Neuron (in vitro differentiated cells): Measurements from ENCODE around the gene MIER1.

GRCh38 chr1:65425244-65426443 lies 5.2 kb downstream of the LEPR start:
- PRO-cap = no peak

DNA sequence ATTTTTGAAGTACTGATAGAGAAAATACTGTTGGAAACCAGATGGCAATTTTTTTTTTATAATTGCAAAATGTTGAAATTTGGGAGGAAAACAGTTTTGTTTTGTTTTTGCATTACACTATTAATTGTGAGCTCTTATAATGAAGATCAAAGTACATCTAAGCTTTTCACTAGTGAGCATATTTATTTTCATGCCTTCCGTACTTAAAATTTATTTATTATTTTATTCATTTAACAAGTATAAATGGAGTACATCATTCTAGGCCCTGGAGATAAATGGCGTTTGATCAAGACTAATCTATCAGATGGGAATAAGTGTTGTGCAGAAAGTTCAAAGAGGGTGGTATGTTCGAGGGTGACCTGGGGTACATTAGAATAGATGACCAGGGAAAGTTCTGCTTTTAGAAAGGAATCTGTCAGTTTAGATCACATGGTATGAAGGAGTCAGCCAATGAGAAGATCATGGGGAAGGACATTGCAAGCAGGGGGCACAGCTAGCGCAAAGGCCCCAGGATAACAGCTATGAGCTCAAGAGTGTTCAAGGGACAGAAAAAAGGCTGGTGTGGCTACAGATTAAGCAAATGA lies 8.4 kb downstream of the LEPR start:
- PRO-cap = no peak

- PRO-cap = no peak
Measured at GRCh38 chr1:65469087-65469623, 48.7 kb downstream of the LEPR start.

- PRO-cap = no peak
Measured at GRCh38 chr1:65476011-65476852, 55.8 kb downstream of the LEPR start.

- PRO-cap = no peak
Measured at GRCh38 chr1:66295713-66296268, 238.2 kb upstream of the SGIP1 start.

DNA sequence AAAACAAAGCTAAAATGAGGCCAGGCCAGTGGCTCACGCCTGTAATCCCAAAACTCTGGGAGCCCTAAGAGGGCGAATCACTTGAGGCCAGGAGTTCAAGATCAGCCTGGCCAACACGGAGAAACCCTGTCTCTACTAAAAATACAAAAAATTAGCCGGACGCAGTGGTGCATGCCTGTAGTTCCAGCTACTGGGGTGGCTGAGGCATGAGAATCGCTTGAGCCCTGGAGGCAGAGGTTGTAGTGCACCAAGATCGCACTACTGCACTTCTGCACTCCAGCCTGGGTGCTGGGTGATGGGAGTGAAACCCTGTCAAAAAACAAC lies 191.2 kb upstream of the SGIP1 start:
- PRO-cap = no peak

DNA sequence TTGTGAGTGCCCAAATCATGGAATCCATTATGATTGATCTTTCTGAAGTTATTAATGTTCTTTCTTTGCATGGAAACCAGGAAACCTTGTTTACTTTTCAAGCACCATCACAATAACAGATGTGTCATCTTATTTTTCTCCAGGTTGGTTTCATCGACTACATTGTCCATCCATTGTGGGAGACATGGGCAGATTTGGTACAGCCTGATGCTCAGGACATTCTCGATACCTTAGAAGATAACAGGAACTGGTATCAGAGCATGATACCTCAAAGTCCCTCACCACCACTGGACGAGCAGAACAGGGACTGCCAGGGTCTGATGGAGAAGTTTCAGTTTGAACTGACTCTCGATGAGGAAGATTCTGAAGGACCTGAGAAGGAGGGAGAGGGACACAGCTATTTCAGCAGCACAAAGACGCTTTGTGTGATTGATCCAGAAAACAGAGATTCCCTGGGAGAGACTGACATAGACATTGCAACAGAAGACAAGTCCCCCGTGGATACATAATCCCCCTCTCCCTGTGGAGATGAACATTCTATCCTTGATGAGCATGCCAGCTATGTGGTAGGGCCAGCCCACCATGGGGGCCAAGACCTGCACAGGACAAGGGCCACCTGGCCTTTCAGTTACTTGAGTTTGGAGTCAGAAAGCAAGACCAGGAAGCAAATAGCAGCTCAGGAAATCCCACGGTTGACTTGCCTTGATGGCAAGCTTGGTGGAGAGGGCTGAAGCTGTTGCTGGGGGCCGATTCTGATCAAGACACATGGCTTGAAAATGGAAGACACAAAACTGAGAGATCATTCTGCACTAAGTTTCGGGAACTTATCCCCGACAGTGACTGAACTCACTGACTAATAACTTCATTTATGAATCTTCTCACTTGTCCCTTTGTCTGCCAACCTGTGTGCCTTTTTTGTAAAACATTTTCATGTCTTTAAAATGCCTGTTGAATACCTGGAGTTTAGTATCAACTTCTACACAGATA lies 161.5 kb upstream of the SGIP1 start:
- PRO-cap = no peak

- PRO-cap = no peak
Measured at GRCh38 chr1:66374442-66375267, 159.3 kb upstream of the SGIP1 start.

- PRO-cap = no peak
Measured at GRCh38 chr1:66555789-66556771, 22.1 kb downstream of the SGIP1 start.

DNA sequence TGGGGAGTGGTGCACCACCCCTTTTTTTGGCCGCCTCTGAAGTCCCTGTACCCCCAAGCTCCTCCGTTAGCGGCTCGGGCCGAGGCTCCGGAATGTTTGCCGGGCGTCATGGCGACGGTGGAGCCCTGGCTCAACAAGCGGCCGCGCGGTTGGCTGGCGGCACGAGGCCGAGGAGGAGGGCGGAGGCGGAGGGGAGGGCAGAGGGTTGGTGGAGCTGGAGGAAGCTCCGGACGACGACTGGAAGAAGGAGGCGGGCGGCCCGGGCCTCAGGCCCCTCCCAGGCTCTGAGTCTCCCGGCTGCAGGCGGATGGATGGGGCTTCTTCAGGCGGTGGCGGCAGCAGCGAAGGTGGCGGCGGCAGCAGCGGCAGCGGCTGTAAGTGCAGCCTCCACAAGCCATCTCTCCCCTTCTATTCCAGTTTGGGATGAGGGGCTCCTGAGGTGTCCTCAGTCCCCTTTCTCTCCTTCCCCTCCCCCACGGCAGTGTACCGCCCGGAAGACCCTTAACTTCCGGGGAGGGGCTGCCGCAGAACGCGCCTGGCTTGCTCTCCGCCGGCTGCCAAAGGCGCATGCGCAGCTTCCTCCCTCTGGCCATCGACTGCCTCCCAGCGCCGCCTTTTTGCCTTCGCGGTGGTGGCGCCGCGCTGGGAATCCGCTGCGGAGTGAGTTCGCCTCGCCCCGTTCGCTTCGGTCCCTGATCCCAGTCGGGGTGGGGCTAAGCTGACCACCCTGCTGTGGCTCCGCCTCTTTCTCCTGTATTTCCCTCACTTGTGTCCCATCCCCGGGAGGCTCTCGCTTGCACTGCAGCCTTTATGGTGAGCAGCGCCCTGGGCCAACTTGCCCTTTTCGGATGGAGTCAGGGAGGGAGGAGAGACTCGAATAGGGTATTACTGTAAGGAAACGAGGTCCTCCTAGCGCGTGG lies at the start of gene MIER1:
MIER1 (plus strand) TSS at position 269 of the 920 bp plus-strand sequence.
- PRO-cap = bidirectional peak, plus-strand start at position 269 of the sequence, minus-strand start at position 63 of the sequence; bidirectional peak, plus-strand start at position 776 of the sequence, minus-strand start at position 485 of the sequence

DNA sequence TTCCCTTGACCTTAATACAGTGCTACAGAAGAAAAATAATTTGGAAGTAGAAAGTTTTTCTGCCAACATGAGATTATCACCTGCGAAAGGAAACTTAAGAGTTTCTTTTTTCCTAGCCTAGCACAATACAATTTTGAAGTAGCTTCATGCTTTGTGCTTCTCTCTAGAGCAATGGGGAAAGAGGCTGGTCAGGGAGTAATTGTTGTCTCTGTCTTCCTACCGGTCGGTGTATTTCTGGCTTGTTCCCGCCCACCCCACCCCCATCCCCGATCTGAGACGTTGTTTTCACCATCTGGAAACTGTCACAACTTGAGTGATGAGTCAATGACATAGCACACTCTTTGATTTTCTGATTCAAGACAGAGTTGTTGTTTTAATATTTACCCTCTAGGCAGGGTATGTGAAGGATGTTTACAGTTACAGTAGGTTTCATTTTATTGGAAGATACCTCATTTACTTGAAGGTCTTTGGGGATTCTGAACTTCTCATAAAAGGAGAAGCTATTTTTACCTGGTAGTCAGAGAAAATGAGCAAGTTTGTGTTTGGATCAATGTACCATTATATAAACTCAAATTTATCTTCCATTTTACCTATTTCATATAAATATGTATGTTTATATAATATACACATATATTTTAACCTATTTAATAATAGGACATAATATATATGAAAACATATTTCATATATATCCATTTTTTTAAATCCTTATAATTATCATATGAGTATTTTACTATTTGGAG lies 7.1 kb downstream of the IL12RB2 start:
- PRO-cap = no peak

GRCh38 chr1:67424478-67425356 lies 5.5 kb downstream of the SERBP1 start:
- PRO-cap = no peak

GRCh38 chr1:67525133-67525345 lies 94.8 kb upstream of the SERBP1 start:
- PRO-cap = no peak

DNA sequence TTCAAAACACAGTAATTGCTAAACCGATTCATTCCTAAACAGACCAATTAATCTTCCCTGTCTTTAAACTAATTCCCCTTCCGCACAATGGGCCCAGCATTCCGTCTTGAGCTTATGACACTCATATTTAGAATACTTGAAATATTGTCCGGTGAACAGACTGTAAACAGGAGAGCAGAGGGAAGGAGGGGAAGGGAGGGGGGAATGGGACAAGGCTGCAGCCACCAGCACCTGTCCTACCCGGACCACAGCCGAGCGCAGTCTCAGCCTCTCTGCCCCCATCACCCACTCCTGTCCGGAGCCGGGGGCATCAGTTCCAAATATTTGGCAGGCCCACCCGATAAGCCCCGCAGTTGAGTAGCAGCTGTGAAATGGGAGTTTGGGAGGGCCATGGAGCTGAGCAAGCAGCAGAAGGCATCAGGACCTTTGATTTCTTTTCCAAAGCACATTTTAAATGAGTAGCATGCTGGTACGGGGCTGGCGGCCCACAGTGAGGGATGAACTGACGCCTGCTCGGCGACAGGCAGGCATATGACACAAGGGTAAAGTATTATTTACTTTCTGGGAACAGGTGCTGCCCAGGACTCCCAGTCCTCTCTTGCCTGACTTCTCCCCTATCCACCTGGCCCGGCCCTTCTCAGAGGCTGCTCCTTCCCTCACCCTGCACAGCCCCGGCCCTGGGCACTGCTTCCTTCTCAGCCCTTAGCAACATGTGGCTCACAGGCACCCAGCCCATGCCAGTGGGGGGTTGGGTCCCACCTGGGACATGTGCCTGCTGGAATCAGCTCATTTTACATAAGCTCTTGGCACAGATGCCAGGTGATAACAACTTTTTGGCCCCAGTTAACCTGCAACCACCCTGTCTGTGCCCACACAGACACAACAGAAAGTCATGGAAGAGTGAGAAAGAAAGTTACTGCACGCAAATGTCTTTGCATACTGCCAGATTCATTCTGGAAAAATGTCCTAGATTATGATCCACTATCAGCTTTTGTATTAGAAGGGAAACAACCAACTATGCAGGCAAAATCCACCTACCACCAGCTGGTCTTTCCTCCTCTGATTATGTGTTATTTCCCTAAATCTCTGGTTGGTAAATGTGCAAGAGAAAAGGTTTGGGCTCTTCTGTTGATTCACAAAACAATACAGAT lies 112.4 kb upstream of the GADD45A start:
- PRO-cap = no peak

GRCh38 chr1:67631576-67632217 lies 53.3 kb upstream of the GADD45A start:
- PRO-cap = no peak

DNA sequence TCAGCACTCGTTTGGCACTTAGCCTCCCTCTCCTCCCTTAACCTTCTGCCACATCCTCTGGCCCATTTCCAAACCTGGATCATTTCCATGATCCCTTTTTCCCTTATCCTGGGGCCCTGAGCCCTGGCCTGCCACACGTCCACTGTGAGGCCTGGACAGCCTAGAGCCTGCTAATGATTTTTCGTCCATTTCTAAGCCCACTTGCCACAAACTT lies 37.9 kb upstream of the GADD45A start:
- PRO-cap = no peak

- PRO-cap = no peak
Measured at GRCh38 chr1:67717865-67718326, 32.9 kb downstream of the GADD45A start.

- PRO-cap = no peak
Measured at GRCh38 chr1:68123066-68123690, 72.8 kb upstream of the DIRAS3 start.

DNA sequence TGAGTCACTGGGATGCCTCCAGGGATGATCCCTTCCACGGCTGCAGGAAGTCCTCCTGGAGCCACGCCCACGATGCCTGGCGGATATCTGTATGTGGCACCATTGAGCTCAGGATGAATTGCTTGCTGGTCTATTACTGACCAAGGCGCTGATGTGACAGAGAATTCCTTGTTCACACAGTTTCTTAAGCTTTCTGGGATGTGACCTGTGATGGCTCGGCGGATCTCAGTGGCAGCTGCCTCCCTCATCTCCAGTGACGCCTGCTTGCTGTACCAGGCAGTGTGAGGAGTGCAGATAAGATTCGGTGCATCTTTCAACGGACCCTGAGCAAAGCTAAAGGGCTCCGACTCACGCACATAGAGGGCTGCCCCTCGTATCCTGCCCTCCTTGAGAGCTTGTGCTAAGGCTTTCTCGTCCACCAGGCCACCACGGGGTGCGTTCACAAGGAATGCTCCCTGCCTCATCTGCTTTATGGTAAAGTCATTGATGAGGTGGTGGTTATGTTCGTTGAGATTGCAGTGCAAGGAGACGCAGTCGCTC lies 70.4 kb downstream of the WLS start:
- PRO-cap = no peak

DNA sequence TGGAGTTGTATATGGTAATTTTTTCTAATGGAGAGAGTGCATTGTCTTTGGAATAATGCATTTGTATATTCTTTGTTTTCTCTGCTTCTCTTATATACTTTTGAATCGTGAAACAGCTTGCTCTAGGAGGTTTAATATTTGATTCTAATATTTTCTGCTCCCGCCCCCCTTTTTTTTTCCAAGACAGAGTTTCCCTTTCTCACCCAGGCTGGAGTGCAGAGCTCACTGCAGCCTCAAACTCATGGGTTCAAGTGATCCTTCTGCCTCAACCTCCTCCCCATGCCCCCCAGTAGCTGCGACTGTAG lies 4.6 kb upstream of the LRRC40 start:
- PRO-cap = no peak